ENCODE measurements around a stretch of chr14.

- RRBS: no CpG with 5 or more reads among the region's 5 CpGs
These were observed 539.9 kb downstream of the NRXN3 start for GRCh38 chr14:78709722-78710734.

GRCh38 chr14:79293244-79293890 is 917.9 kb downstream of the DIO2 start:
- RRBS: no CpG with 5 or more reads among the region's 7 CpGs

DNA sequence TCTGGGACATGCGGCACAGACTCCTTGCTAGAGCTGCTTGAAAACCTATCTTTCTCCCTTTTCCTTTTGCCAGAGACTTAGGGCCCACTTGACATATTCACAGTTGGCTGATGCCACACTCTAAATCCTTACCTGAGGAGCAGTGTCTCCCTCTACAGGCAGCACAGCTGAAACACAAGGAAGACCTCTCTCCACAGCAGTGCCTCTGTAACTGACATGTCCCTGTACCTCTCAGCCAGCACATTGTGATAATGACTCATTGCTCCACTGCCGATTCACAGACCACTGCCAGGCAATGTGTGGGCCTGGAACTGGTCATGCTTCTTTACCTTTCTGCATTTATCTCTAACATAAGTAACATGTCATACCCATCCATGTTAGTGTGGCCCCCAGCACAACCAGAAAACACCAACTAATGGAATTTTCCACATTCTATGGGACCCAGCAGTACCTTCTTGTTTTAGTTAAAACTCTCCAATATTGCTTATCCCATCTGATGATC is 56.6 kb downstream of the GTF2A1 start:
- RRBS: no CpG with 5 or more reads among the region's 2 CpGs

DNA sequence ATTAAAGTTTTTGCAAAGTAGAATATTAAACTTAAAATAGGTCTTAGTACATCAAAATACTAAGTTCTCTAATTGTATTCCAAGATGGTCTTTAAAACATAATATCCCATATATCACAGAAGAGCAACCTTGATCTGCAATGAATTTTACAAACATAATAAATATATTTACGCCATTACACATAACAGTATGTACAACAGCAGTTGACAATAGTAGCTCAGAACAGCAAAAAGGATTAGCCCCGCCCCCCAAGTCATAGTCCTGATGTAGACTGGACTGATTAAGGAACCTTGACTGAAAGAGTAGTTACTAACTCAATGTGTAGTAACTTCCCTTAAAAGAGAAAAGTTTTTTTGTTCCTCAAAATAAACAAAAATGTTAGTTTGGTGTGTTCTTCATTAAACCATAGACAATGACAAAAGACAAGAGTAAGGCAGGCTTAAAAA is 44.6 kb downstream of the GTF2A1 start:
- RRBS: no CpG with 5 or more reads among the region's 2 CpGs

DNA sequence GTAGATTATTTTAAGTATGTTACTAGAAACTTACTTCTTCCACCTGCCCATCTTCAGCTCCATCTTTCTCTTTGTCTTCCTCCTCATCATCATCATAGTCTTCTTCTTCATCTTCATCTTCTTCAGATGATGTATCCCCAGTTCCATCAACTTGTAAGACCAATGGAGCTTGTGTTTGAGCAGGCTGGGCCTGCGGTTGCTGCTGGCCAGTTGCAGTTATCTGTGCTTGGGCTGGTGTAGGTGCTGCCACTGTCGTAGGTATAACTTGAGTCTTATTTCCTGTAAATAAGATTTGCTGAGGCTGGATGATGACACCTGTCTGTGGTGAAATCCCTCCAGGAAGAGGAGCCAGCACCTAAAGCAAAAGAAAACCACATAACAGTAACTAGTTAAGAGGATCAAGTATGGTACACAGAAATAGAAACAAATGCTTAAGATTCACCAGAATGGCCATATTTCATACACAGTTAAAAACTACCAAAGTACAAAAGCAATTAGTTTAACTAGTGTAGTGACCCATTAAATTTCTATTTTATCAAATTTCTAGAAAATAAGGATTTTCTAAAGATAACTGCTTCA is 28.2 kb downstream of the GTF2A1 start:
- RRBS: no CpG with 5 or more reads among the region's 2 CpGs

DNA sequence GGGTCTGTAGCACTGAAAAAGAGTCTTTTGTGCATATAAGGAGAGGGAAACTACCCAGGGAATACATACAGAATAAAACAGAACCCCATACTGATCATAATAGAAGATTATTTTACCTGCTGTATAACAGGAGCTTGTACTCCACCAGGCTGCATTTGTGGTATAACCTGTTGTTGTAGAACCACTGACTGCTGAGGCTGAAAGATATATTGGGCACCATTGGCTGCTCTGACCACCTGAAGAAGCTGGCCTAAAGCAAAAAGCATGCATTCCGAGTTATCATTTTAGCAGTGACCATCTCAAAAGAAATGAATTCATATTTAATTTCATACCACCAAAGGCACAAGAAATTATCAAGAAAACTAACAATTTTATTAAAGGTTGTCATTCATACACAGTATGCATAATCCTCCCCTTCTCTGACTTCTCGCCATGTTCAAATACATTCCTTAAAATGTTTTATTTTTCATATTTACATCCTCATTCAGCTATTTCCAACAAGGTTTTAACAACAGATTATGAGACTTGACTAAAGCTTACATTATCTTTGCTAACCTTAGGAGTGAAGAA is 24.7 kb downstream of the GTF2A1 start:
- RRBS: no CpG with 5 or more reads among the region's 2 CpGs

- RRBS: no CpG with 5 or more reads among the region's 10 CpGs
These were observed 1.1 kb downstream of the GTF2A1 start for GRCh38 chr14:81219729-81219993.

DNA sequence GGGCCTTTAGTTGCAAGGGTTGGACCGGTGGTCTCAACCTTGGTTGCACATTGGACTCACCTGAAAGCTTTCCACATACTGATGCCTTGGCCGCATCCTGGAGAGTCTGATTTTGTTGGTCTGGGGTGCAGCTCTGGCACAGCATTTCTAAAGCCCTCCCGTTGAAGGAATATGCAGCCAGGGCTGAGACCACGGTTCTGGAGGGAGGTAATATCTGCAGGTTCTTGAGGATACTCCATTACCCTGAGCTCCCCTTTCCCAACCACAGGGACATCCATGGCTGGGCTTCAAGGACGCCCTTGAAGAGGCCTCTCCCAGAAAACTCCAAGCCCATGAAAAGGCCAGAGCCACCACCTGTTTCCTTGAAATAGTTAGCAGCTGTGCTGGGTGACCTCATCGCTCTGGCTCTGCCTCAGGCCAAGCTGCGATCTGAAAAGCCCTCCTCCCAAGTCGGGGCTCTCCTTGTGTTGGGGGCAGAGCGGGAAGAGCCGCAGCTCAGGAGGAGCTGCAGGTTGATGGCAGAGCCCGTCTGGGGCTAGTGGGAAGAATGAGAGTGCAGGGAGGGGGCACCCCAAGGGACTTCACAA is 49.8 kb upstream of the STON2 start:
- RRBS: no CpG with 5 or more reads among the region's 11 CpGs

- RRBS: 4% methylated on average over 30 of the region's 67 CpGs
These were observed 3.1 kb downstream of the FLRT2 start for GRCh38 chr14:85532842-85533678.

DNA sequence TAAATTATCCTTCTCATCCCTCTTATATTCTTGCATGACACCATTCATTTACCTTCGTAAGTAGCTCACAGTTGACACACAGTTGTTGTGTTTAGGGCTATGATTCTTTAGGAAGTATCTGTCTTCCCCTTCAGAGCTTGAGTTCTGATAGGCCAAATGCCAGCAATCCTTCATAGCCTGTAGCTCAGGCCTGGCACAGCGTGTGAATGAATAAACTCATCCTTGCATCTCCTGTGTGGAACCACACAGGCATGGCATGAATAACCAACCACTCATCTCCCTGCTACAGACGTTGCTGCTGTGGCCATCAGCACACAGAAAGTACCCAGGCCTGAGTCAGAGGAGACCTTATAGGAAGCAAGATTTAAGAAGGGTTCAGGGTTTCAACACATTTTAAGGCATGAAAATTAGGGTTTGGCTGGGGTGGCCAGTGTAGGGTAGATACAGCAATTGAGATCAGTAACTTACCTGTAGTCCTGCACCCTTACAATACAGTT is 461.2 kb downstream of the GALC start:
- RRBS: no CpG with 5 or more reads among the region's 3 CpGs

DNA sequence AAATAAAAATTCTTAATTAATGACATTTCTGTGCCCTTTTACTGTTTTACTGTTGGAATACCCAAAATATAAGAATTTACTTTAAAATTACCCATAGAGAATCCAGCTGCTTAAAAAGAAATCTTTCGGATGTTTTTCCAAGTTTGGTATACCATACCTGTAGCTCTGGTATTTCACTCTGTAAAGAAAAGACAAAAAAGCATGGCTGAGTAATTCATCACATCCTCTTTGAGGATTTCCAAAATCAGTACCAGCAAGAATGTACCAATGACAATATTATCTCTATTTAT is 43.3 kb downstream of the GALC start:
- RRBS: no CpG with 5 or more reads among the region's 1 CpG

- RRBS: no CpG with 5 or more reads among the region's 7 CpGs
These were observed 3.1 kb downstream of the GALC start for GRCh38 chr14:87989624-87990487.

DNA sequence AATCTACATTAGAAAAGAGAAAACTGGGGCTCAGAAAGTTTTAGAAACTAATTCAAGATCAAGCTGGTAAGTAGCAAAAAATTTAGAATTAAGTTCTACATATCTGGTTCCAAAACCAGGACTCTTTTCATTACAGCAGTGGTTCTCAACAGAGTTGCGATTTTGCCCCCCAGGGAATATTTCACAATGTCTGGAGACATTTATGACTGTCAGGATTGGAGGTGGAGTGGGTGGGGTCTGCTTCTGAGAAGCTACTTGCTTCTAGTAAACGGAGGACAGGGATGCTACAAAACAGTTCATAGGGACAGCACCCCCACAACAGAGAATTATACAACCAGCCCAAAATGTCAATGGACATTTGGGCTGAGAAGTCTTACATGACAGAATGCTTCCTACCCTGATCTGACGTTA is 818 bp upstream of the SPATA7 start:
- RRBS: no CpG with 5 or more reads among the region's 3 CpGs

- RRBS: no CpG with 5 or more reads among the region's 14 CpGs
These were observed 163.0 kb downstream of the FOXN3 start for GRCh38 chr14:89253746-89254718.

DNA sequence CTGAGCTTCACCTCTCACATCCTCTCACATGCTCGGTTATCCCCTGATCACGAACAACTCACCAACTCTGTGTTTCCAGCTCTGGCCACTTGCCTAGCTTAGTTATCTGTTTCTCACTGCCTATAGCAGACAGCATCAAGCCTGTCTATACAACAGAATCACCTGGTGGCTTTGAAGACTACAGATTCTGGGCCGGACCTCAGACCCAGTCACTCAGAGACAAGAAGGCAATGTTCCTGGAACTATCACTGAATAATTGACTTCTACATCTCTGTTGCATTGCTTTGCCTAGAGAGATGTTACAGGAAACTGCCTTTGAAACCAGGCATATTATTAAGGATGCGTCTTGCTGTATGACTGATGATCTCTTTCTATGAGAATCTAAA is 158.1 kb downstream of the FOXN3 start:
- RRBS: no CpG with 5 or more reads among the region's 4 CpGs

- RRBS: no CpG with 5 or more reads among the region's 4 CpGs
These were observed 146.3 kb downstream of the FOXN3 start for GRCh38 chr14:89270781-89271128.

GRCh38 chr14:89293391-89293817 is 123.6 kb downstream of the FOXN3 start:
- RRBS: no CpG with 5 or more reads among the region's 5 CpGs

DNA sequence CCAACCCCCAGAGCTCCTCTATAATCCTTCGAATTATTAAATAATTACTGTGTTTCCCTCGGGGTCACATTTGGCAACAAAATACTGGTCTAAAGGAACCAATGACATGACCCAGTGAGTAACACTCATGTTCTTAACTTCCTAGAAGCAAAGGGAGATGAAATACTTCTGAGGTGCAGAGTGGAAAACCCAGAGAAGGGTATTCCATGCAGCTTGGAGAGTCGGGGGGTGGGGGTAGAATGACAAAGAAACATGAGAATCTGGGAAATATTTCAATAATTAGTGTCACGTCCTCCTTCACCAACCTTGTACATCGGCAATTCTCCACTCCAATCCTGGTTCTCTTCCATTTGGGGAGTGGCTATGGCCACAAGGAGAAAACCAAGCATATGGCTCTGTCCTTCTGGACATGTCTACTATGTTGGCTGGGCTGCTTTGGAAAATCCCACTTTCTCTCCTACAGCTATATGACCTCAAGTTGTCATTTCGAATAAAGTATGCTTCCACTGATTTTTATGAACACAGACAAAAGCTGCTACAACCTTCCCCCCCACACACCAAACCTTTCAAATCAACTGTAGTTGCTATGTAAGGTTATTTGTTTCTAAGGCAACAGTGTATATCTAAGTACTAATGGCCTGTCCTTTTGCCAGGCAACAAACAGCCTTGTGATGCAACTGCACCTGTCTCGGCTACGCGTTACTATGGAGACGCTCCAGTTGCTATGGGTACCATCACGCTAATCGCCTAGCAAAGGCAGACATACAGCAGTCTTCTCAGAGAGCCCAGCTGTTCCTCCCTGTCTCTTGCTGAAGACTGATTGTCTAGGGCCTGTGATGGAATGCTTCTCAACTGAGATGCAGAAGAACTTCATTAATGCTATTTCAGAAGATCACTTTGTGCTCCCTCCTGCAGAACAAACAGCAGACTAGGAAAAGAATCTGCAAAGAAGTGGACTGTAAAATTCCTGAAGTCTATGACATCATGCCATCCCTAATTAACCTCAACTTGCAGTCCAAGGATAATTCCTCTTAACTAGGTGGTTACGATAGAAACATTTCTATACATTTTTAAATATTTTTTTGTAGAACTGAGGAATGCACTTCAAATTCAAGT is 67.8 kb downstream of the FOXN3 start:
- RRBS: no CpG with 5 or more reads among the region's 13 CpGs

DNA sequence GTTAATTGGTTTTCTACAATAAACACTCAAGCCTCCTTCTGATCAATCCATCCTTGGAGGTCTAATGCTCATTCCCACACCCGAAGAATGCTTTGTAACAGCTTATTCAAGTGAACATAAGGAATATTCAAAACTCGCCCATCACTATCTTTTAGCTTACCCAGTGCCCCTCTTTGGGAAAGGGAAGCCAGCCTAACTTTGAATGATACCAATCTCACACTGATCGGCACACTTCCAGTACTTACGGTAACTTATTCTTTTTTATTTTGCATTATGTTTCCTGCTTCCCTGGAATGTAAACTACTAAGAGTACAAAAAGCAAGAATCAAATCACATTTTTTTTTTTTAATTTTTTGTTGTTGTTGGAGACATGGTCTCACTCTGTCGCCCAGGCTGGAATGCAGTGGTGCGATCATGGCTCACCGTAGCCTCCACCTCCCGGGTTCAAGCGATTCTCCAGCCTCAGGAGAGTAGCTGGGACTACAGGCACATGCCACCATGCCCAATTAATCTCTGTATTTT is 14.1 kb downstream of the FOXN3 start:
- RRBS: no CpG with 5 or more reads among the region's 9 CpGs

GRCh38 chr14:89409250-89409883 is 7.7 kb downstream of the FOXN3 start:
- RRBS: no CpG with 5 or more reads among the region's 14 CpGs

Data from AG08470 (cell line).